GM12878 (cell line): Measurements from ENCODE around the genes SMG9 and ZNF223.

DNA sequence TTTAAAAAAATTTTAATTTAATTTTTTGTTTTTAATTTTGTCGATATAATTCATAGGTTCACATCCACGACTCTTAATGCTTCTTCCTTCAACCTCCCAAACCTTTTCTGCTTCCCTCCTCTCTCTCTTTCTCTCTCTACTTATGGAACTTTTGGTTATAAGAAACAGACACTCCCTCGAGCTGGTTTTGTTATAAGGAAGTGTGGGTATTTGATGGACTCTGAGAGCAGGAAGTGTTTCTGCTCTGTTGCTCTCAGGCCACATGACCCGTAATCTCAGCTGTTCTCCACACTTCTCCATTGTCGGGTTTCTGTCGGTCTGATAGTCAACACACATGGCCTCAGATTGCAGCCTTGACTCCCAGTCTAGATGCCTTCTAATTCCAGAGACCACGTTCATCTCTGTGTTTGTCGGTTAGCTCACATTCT, 26.5 kb downstream of the CNFN start:
- RAMPAGE, long total RNA = no peak
- RRBS, 2 experiments = no CpG with 5 or more reads among the region's 8 CpGs
CAGE:
- cytosol, long polyA minus RNA = no peak
- cytosol, long polyA plus RNA = no peak
- long polyA plus RNA = no peak
- nucleolus, long total RNA = no peak
- nucleus, long polyA plus RNA = no peak
- nucleus, long total RNA = no peak

GRCh38 chr19:42365197-42365548, 24.9 kb downstream of the CNFN start:
- RAMPAGE, long total RNA = no peak
- RRBS, 2 experiments = no CpG with 5 or more reads among the region's 4 CpGs
CAGE:
- cytosol, long polyA minus RNA = no peak
- cytosol, long polyA plus RNA = no peak
- long polyA plus RNA = no peak
- nucleolus, long total RNA = no peak
- nucleus, long polyA plus RNA = no peak
- nucleus, long total RNA = no peak

DNA sequence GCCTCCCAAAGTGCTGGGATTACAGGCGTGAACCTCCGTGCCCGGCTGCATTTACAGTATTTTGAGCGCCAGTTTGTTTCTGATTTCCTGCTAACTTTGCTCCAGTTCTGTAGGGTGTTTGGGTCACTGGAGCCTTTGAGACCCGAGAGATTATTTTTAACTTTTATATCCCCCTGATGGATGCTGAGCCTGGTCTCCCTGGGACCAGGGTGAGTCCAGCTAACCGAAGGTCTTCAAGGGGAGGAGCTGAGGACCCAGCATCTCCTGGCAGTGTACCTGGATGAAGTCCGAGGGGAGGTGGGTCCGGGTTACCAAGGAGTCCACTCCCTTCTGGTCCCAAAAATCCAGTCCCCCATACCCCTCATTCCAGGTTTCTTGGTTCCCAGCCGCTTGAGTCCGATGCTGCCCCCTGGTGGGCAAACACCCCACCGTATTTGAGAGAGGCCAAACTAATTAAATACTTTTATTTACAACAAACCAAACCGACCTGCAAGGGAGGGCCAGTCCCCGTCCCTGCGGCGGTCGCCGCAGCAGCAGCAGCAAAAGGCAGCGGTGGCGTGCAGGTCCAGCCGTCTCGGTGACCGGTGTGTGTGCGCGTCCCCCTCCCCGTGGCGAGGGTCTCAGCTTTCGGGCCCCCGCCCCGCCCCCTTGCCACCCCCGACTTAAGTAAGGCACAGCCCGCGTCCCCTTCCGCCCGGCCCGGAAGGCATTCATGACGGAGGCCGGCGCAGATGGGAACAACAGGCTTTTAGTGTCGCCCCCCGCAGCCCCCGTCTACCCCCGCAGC, 11.2 kb upstream of the CNFN start:
- RAMPAGE, long total RNA = no peak
- RRBS, 2 experiments = 0 to 4% methylated on average over 4 of the region's 42 CpGs
CAGE:
- cytosol, long polyA minus RNA = no peak
- cytosol, long polyA plus RNA = no peak
- long polyA plus RNA = no peak
- nucleolus, long total RNA = no peak
- nucleus, long polyA plus RNA = no peak
- nucleus, long total RNA = no peak

DNA sequence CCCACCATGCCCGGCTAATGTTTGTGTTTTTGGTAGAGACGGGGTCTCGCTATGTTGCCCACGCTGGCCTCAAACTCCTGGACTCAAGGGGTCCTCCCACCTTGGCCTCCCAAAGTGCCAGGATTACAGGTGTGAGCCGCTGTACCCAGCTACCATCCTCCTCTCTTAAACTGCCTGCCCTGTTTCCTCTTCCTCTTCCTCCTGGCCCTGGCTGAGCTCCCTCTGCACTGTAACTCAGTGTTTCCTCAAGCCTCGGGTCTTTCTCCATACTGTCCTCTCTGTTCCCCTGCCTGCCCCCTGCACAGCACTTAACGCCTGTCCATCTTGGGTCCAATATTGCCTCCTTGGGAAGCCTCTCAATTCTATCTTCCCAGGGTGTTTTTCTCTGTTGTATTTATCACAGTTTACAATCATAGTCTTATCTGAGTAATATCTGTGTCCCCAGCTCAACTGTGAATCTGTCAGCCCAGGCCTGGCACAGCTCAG, 6.1 kb downstream of the LIPE start:
- RAMPAGE, long total RNA = no peak
- RRBS, 2 experiments = no CpG with 5 or more reads among the region's 7 CpGs
CAGE:
- cytosol, long polyA minus RNA = no peak
- cytosol, long polyA plus RNA = no peak
- long polyA plus RNA = no peak
- nucleolus, long total RNA = no peak
- nucleus, long polyA plus RNA = no peak
- nucleus, long total RNA = no peak

DNA sequence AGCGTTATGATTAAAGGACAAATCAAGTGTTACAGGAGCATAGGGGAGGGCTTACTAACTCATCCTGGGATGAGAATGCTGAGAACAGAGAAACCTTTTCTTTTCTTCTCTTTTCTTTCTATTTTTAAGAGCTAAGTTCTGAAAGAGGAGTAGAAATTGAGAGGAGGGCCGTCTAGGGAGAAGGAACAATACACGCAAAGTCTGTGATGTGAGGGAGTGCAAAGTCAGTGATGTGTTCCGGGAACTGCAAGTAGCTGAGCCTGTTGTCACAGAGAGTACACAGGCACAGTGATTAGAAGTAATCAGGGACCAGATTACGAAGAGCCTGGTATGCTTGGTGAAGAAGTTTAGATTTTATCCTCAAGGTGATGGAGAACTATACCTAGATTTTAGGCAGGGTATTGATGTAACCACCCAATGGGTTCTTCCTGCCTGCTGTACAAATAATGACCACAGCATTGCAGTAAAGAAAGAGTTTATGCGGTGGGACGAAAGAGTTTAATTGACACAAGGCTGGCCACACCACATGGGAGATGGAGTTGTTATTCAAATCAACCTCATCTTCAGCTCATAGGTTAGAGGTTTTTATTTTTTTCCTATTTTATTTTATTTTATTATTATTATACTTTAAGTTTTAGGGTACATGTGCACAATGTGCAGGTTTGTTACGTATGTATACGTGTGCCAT, 32.1 kb upstream of the CXCL17 start:
- RAMPAGE, long total RNA = no peak
- RRBS, 2 experiments = no CpG with 5 or more reads among the region's 9 CpGs
CAGE:
- cytosol, long polyA minus RNA = no peak
- cytosol, long polyA plus RNA = no peak
- long polyA plus RNA = no peak
- nucleolus, long total RNA = no peak
- nucleus, long polyA plus RNA = no peak
- nucleus, long total RNA = no peak

GRCh38 chr19:43362052-43362302, 8.5 kb downstream of the CD177 start:
- RAMPAGE, long total RNA = no peak
- RRBS, 2 experiments = no CpG with 5 or more reads among the region's 6 CpGs
CAGE:
- cytosol, long polyA minus RNA = no peak
- cytosol, long polyA plus RNA = no peak
- long polyA plus RNA = no peak
- nucleolus, long total RNA = no peak
- nucleus, long polyA plus RNA = no peak
- nucleus, long total RNA = no peak

- RAMPAGE, long total RNA = no peak
- RRBS, 2 experiments = no CpG with 5 or more reads among the region's 6 CpGs
CAGE:
- cytosol, long polyA minus RNA = no peak
- cytosol, long polyA plus RNA = no peak
- long polyA plus RNA = no peak
- nucleolus, long total RNA = no peak
- nucleus, long polyA plus RNA = no peak
- nucleus, long total RNA = no peak
Measured at GRCh38 chr19:43574306-43574810, 969 bp downstream of the XRCC1 start.

GRCh38 chr19:43586774-43587564, 9.0 kb downstream of the IRGQ start:
- RAMPAGE, long total RNA = no peak
- RRBS, 2 experiments = no CpG with 5 or more reads among the region's 4 CpGs
CAGE:
- cytosol, long polyA minus RNA = no peak
- cytosol, long polyA plus RNA = no peak
- long polyA plus RNA = no peak
- nucleolus, long total RNA = no peak
- nucleus, long polyA plus RNA = no peak
- nucleus, long total RNA = no peak

DNA sequence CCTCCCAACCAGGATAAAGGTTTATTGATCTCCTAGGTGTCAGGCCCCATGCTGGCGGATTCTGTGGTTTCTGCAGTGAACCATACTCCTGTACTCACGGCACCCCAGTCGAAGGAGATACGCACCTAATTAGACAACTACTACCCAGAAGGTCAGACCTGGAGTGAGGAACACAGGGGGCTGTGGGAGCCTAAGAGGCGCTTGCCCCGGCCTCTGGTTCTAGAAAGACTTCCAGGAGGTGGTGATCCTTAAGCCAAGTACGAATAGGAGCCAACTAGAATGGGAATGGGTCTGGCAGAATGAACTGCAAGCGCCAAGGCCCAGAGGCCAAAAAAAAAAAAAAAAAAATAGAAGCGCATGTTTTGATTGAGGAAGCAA, 720 bp upstream of the ZNF428 start:
- RAMPAGE, long total RNA = no peak
- RRBS, 2 experiments = no CpG with 5 or more reads among the region's 9 CpGs
CAGE:
- cytosol, long polyA minus RNA = no peak
- cytosol, long polyA plus RNA = no peak
- long polyA plus RNA = no peak
- nucleolus, long total RNA = no peak
- nucleus, long polyA plus RNA = no peak
- nucleus, long total RNA = no peak

DNA sequence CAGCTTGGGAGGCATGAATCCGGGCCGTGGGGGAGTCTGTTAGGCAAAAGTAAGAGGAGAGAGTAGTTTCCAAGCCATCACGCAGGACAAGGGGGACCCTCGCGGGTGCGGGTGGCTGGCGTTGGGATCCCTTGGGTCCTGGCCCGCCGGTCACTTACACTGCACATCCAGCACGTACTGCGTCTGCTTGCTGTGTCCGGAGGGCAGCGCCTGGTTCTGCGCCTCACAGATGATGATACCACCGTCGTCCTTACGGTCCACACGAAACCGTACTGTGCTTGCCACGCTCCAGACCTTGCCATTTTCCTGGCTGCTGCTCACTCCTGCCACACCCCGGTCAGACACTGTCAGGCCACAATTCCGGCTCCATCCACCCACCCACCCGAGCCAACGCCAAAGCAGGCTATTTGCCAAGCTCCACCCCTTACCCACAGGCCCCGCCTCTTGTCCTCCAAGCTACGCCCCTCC, 6.6 kb upstream of the ZNF428 start:
- RAMPAGE, long total RNA = no peak
- RRBS, 2 experiments = 73% methylated on average over 3 of the region's 26 CpGs; no CpG with 5 or more reads in 1 of the 2 experiments
CAGE:
- cytosol, long polyA minus RNA = no peak
- cytosol, long polyA plus RNA = no peak
- long polyA plus RNA = no peak
- nucleolus, long total RNA = no peak
- nucleus, long polyA plus RNA = no peak
- nucleus, long total RNA = no peak

GRCh38 chr19:43662492-43662888, 7.5 kb downstream of the PLAUR start:
- RAMPAGE, long total RNA = no peak
- RRBS, 2 experiments = no CpG with 5 or more reads among the region's 6 CpGs
CAGE:
- cytosol, long polyA minus RNA = no peak
- cytosol, long polyA plus RNA = no peak
- long polyA plus RNA = no peak
- nucleolus, long total RNA = no peak
- nucleus, long polyA plus RNA = no peak
- nucleus, long total RNA = no peak

- RAMPAGE, long total RNA = no peak
- RRBS, 2 experiments = no CpG with 5 or more reads among the region's 5 CpGs
CAGE:
- cytosol, long polyA minus RNA = no peak
- cytosol, long polyA plus RNA = no peak
- long polyA plus RNA = no peak
- nucleolus, long total RNA = no peak
- nucleus, long polyA plus RNA = no peak
- nucleus, long total RNA = no peak
Measured at GRCh38 chr19:43744977-43745500, 9.7 kb downstream of the SMG9 start.

GRCh38 chr19:43754822-43755458, at the start of gene SMG9:
Gene SMG9, minus strand, starts transcription at chr19:43754962.
- RAMPAGE, long total RNA = start-site peak on the minus strand at chr19:43754867-43754937, 413 and 333 reads in 2 replicates; start-site peak on the plus strand at chr19:43755007-43755112, 17 and 18 reads in 2 replicates
- RRBS, 2 experiments = 1 to 2% methylated on average over 23 to 26 of the region's 50 CpGs
CAGE:
- cytosol, long polyA minus RNA = no peak
- cytosol, long polyA plus RNA = start-site peak on the minus strand at chr19:43754851-43754967, 402 and 1,037 reads in 2 replicates; start-site peak on the plus strand at chr19:43755094-43755114, 46 and 44 reads in 2 replicates
- long polyA plus RNA = start-site peak on the minus strand at chr19:43754869-43754938, 637 and 633 reads in 2 replicates
- nucleolus, long total RNA = start-site peak on the minus strand at chr19:43754868-43754967, 775 reads; start-site peak on the plus strand at chr19:43755076-43755217, 402 reads
- nucleus, long polyA plus RNA = start-site peak on the minus strand at chr19:43754873-43755015, 1,202 and 1,173 reads in 2 replicates; start-site peak on the plus strand at chr19:43755074-43755108, 81 and 76 reads in 2 replicates
- nucleus, long total RNA = no peak

DNA sequence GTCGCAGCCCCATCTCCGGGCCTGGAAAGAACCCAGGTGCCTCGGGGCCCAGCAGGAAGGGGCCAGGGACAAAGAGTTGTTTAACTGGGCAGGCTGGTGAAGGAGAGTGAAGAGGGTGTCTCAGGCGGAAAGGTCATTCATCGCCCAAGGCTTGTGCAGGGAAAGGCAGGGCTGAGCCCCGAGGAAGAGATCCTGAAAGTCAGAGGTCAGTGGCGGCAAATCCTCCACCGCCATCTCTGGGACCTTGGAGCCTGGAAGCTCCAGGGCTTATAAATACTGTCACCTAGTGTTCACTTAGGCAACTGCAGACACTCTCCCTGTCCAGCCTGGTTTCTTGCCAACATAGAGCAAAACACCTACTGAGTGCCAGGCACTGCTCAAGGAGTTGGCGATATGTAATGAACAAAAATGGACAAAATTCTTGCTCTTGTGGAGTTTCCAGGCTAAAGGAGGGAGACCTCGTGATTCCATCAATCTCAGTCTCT, 4.5 kb upstream of the KCNN4 start:
- RAMPAGE, long total RNA = no peak
- RRBS, 2 experiments = no CpG with 5 or more reads among the region's 10 CpGs
CAGE:
- cytosol, long polyA minus RNA = no peak
- cytosol, long polyA plus RNA = no peak
- long polyA plus RNA = no peak
- nucleolus, long total RNA = no peak
- nucleus, long polyA plus RNA = no peak
- nucleus, long total RNA = no peak

DNA sequence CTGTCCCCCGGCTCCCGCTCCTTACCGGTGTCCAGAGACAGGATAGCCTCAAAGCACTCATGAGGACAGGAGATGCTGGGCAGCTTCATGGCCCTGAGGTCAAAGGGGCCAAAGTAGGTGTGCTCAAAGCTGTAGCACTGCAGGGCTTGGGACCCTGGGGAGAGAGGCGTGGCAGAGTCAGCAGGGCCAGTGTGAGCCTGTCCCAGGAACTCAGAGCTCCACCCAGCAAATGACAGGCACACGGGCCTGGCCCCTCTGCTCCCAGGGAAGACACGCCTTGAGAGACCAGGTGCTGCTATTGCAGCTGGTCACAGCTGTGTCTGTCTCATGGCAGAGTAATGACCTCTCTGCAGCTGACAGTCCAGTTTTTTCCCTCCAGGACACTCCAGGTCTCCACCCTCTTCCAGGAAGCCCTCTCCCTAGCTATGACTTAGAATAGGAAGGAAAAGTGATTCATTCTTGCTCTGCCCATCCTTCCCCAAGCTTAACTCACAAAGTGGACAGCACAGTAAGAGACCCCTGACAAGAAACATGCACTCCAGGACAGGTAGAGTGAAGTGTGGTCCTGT, 2.5 kb downstream of the LYPD5 start:
- RAMPAGE, long total RNA = no peak
- RRBS, 2 experiments = no CpG with 5 or more reads among the region's 6 CpGs
CAGE:
- cytosol, long polyA minus RNA = no peak
- cytosol, long polyA plus RNA = no peak
- long polyA plus RNA = no peak
- nucleolus, long total RNA = no peak
- nucleus, long polyA plus RNA = no peak
- nucleus, long total RNA = no peak

- RAMPAGE, long total RNA = no peak
- RRBS, 2 experiments = 0 to 61% methylated on average over 1 of the region's 26 CpGs
CAGE:
- cytosol, long polyA minus RNA = no peak
- cytosol, long polyA plus RNA = start-site peak on the plus strand at chr19:44052027-44052050, 122 and 109 reads in 2 replicates
- long polyA plus RNA = start-site peak on the plus strand at chr19:44052011-44052072, 209 and 152 reads in 2 replicates
- nucleolus, long total RNA = no peak
- nucleus, long polyA plus RNA = start-site peak on the plus strand at chr19:44052011-44052055, 224 and 126 reads in 2 replicates
- nucleus, long total RNA = no peak
Measured at GRCh38 chr19:44051694-44052243, at the start of gene ZNF223. Gene ZNF223, plus strand, starts transcription at chr19:44052036.

DNA sequence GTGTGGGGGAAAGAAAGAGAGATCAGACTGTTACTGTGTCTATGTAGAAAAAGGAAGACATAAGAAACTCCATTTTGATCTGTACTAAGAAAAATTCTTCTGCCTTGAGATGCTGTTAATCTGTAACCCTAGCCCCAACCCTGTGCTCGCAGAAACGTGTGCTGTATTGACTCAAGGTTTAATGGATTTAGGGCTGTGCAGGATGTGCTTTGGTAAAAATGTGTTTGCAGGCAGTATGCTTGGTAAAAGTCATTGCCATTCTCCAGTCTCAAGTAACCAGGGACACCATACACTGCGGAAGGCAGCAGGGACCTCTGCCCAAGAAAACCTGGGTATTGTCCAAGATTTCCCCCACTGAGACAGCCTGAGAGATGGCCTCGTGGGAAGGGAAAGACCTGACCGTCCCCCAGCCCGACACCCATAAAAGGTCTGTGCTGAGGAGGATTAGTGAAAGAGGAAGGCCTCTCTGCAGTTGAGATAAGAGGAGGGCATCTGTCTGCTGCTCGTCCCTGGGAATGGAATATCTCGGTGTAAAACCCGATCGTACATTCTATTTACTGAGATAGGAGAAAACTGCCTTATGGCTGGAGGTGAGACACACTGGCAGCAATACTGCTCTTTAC, 4.5 kb upstream of the PVR start:
- RAMPAGE, long total RNA = no peak
- RRBS, 2 experiments = no CpG with 5 or more reads among the region's 10 CpGs
CAGE:
- cytosol, long polyA minus RNA = no peak
- cytosol, long polyA plus RNA = no peak
- long polyA plus RNA = no peak
- nucleolus, long total RNA = no peak
- nucleus, long polyA plus RNA = no peak
- nucleus, long total RNA = no peak

- RAMPAGE, long total RNA = no peak
- RRBS, 2 experiments = no CpG with 5 or more reads among the region's 4 CpGs
CAGE:
- cytosol, long polyA minus RNA = no peak
- cytosol, long polyA plus RNA = no peak
- long polyA plus RNA = no peak
- nucleolus, long total RNA = no peak
- nucleus, long polyA plus RNA = no peak
- nucleus, long total RNA = no peak
Measured at GRCh38 chr19:44744778-44745328, 3.7 kb upstream of the BCL3 start.

DNA sequence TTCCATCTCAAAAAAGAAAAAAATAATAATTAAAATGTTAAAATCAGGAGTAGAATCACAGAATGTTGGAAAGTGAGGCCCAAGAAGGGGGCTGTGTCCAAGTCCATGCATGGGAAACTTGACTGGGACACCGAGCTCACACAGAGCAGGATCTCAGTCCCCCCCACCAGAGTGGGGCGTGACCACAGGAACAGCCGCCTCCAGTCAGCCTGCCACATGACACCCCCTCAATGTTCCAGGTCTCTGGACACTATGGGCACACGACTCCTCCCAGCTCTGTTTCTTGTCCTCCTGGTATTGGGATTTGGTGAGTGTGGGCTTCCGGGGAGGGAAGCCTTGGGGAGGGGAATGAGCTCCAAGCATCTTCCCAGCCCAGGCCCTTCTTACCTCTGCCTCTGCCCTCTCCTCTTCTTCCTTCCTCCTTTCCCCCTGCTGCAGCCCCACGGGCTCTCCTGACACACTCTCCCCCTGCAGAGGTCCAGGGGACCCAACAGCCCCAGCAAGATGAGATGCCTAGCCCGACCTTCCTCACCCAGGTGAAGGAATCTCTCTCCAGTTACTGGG, 2.5 kb downstream of the APOC2 start:
- RAMPAGE, long total RNA = no peak
- RRBS, 2 experiments = no CpG with 5 or more reads among the region's 7 CpGs
CAGE:
- cytosol, long polyA minus RNA = no peak
- cytosol, long polyA plus RNA = no peak
- long polyA plus RNA = no peak
- nucleolus, long total RNA = no peak
- nucleus, long polyA plus RNA = no peak
- nucleus, long total RNA = no peak

DNA sequence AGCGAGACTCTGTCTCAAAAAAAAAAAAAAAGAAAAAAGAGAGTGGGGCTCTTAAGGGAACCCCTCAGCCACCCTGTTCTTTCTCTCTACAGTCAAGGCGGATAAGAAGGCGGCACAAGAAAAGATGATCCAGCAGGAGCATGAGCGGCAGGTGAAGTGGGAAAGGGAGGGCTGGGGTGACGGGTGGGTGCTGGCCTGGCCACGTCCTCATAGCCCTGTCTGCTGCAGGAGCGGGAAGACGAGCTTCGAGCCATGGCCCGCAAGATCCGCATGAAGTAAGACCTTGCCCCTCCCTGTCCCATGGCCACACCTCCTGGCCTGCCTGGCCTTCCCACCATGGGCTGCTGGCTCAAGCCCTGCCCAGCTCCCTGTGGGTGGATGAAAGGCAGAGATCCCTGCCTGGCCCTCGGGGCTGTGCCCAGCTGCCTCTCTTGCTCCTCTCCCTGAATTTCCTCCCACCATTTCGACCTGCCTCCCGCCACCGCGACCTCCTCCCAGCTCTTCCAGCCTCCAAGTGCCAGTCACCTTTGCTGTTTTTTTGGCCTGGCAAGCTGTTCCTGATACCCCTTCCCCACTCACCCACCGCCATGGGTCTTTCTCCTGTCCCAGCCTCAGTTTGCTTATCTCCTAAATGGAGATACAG, 7.2 kb downstream of the ZNF296 start:
- RAMPAGE, long total RNA = no peak
- RRBS, 2 experiments = no CpG with 5 or more reads among the region's 17 CpGs
CAGE:
- cytosol, long polyA minus RNA = no peak
- cytosol, long polyA plus RNA = no peak
- long polyA plus RNA = no peak
- nucleolus, long total RNA = no peak
- nucleus, long polyA plus RNA = no peak
- nucleus, long total RNA = no peak